Left cardiac atrium (tissue), 1 donor: ENCODE data around the genes PCDHA10 and PCDHB13.

- PRO-cap: unidirectional peak, plus-strand start at chr5:139746383
Observed at GRCh38 chr5:139745795-139746836, 49.5 kb upstream of the PSD2 start.

DNA sequence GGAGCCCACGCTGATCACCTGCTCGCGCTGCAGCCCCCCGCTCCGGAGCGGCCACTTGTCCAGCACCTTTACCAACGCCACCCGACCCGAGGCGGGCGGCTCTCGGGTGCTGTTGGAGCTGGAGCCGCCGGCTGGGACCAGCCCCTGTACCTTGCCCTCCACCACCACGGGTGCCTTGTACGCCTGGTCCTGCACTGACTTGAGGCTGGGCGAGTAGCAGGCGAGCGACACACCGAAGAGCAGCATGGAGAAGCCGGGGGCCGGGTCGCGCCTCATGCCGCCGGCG is 638 bp downstream of the NRG2 start:
- PRO-cap: no peak

DNA sequence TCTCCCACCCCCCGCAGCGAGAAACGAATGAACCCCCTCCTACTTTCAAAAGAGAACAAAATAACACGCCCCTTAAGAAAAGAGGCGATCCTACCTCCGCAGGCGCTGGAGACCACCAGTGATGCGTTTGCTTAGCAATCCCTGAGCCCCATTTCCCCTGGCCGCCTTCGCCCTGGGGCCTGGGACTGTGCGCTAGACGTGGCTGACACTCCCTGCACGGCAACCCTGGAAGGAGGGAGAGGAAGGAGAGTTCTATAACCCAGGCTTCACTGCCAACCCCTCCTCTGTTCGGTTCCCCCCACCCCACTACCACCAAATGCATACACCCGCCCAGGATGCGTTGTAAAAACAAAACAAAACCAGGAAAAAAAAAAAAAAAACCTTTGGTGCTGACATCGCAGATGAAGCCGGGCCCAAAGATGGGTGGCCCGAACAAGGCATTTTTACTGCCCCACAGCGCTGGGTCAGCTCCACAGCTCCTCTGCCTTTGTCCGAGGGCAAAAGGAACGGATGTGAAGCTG is 5.5 kb upstream of the PURA start:
- PRO-cap: no peak

DNA sequence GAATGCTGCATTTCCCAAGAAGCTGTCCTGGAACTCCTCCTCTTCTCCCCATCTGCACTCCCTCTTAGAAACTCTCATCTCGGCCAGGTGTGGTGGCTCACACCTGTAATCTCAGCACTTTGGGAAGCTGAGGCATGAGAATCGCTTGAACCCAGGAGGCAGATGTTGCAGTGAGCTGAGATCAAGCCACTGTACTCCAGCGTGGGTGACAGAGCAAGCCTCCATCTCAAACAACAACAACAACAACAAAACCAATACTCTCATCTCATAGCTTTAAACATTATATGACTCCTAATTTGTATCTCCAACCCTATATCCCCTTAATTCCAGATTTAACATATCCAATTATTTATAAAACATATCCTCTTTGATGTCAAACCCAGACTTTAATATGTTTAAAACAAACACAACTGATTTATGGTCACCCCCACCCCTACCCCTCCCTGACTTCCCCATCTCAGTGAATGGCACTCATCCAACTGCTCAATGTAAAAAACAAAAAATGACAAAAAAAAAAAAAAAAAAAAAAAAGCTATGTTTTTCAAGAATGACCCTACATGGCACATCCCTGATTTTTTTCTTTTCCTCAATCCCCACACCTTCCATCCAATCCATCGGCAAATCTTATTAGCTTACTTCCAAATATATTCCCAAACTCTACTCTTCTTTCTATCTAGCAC is 46.6 kb downstream of the PFDN1 start:
- PRO-cap: no peak

GRCh38 chr5:140332786-140333258 is 13.6 kb downstream of the HBEGF start:
- PRO-cap: no peak

GRCh38 chr5:140381443-140381647 is 20.3 kb upstream of the ANKHD1 start:
- PRO-cap: no peak

DNA sequence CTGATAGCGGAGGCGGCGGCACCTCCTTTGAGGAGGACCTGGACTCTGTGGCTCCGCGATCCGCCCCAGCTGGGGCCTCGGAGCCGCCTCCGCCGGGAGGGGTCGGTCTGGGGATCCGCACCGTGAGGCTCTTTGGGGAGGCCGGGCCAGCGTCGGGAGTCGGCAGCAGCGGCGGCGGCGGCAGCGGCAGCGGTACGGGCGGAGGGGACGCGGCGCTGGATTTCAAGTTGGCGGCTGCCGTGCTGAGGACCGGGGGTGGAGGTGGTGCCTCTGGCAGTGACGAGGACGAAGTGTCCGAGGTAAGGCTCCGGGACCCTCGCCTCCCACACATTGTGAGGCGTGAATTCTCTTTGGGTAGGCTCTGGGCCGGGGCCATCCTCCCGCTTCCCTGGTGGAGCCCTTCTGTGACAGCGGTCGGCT is 352 bp downstream of the ANKHD1 start:
- PRO-cap: bidirectional peak, plus-strand start at position 149 of the sequence, minus-strand start at position 79 of the sequence

GRCh38 chr5:140438144-140438795 is 36.6 kb downstream of the ANKHD1 start:
- PRO-cap: no peak

- PRO-cap: no peak
Observed at GRCh38 chr5:140474854-140475711, 72.4 kb upstream of the EIF4EBP3 start.

GRCh38 chr5:140545951-140547363 is 1.0 kb upstream of the EIF4EBP3 start:
- PRO-cap: no peak

GRCh38 chr5:140557617-140558455 is 563 bp upstream of the SRA1 start:
- PRO-cap: no peak

- PRO-cap: no peak
Observed at GRCh38 chr5:140588365-140588564, 23.6 kb downstream of the SLC35A4 start.

DNA sequence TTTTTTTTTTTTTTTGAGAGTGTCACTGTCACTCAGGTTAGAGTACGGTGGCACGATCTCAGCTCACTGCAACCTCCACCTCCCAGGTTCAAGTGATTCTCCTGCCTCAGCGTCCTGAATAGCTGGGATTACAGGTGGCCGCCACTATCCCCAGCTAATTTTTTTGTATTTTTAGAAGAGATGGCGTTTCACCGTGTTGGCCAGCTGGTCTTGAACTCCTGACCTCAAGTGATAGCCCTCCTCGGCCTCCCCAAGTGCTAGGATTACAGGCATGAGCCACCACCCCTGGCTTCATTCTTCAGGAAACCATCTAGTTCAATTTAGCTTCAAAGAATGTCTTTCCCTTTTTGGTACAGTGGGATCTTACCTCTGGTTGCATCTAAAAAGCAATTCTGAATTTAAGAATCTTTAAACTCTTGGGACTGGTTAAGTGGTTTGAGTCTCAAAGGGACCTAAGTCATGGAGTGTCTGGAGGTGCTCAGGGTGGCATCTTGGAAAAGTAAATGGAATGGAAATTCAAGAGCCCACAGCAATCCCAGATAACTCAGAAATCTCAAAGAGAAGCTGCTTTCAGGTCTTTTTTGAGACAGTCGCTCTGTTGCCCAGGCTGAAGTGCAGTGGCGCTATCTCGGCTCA is 8.0 kb downstream of the ZMAT2 start:
- PRO-cap: no peak

- PRO-cap: no peak
Observed at GRCh38 chr5:140725585-140726293, 25.5 kb downstream of the ZMAT2 start.

GRCh38 chr5:140855581-140856891 is at the start of gene PCDHA10:
Gene PCDHA10, plus strand, starts transcription at chr5:140855897.
- PRO-cap: no peak

DNA sequence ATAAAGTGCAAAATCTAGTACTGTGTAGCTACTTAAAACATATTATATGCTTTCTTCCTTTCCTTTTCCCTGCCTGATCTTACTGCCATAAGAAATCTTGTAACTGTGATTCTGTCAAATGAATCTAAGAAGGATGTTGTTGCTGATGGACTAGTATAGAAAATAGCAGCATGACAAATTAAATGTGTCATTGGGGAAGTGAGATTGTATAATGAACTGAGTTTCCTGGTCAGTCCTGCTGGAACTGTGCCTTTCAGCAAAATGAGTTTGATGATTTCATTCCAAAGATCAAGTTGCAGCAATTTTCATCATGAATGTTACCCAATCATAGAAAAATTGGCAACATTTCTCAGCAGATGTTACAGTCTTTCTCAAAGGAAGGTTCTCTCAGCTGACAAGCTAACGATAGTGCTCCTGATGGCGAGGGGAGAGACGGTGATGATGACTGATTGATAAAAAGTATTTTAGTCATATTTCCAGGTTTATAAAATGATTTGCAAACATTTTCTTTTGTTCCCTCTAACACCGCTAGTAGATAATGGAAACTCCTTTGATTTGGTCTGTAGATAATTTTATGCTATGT is 10.7 kb downstream of the PCDHAC2 start:
- PRO-cap: no peak

DNA sequence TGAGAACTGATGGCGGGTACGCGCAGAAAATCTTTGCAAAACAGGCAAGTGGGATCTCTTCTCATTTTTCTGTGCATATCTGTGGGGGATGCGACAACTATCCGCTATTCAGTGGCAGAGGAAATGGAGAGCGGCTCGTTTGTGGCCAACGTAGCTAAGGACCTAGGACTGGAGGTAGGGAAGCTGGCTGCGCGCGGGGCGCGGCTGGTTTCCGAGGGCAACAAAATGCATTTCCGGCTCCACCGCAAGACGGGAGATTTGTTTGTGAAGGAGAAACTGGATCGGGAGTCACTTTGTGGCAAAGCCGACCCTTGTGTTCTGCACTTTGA is 252 bp downstream of the PCDHB1 start:
- PRO-cap: no peak

DNA sequence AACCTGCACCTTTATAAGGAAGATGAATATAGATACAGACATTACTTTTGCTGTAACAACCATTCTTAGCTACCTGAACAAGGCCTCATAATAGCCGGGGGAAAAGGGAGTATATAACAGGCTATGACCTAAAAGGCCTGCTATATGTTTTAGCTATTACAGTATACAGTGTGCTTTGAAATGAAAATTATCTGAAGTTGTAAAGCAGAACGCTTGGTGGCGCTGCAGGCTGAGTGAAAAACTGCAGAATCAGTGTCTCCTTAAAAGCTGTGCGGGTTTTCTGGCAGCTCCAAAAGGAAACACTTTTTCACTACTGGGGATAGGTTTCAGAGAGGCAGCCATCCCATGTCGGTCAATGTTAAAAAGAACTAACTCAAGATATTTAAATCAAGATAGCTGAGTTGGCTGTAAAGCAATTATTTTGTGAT is 5.7 kb downstream of the PCDHB6 start:
- PRO-cap: no peak

- PRO-cap: no peak
Observed at GRCh38 chr5:141213871-141214187, at the start of gene PCDHB13. Gene PCDHB13, plus strand, starts transcription at chr5:141213919.

DNA sequence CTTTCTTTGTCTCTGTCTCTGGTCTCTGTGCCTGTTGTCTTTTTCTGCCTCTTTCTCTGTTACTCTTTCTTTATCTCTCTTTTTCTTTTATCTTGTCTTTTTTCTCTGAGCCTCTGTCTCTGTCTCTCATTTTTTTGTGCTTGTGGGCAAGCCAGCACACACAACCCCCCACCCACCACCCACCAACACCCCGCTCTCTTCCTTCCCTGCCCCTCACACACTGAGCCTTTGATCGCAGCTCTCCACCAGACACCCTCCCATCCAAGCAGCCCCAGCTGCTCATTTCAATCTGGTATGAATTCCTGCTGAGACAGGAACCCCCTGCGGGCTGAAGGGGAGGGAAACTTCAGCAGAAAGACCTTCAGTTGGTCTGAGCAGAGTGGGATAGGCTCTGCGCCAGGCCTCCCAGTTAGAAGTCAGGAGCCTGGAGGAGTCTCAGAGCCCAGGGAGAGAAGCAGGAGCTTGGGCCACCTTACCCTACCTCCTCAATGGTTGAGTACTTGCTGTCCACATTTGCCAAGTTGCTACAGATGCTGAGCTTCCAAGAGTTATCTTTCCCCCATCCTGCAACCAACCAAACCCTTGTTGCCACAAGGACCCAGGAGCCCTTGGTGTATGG is 7.1 kb downstream of the PCDHGC5 start:
- PRO-cap: no peak